Peyer's patch (tissue), 4 donors: ENCODE measurements around the genes THAP6 and CXCL10.

GRCh38 chr4:74096075-74096312 is 3.0 kb downstream of the CXCL2 start:
- PRO-cap: no peak
- RAMPAGE, long total RNA, 4 experiments: no peak in any of the 4 experiments

DNA sequence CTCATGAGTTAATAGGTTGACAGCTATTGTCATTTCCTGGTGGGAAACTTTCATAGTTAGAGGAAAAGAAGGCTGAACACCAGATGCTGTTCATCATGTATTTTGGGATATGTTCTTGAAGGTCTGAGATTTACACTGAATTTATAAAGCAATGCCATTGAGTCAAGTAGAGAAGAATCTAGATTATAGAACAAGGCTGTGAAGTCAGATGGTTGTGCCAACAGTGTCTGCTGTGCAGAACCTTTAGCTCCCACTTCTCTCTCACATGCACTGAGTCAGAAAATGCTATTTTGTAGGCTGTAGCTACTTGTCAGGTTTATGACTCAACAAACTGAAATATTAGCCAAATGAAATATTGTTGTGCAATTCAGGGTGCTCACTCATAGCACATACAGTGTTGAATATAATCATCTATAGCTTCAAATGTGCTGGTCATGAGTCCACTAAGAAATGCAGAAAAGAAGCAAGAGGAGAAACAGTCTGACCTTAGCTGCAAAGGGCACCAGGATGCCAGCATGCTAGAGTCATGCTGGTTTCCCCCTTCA is 10.0 kb upstream of the CXCL2 start:
- PRO-cap: unidirectional peak, minus-strand start at position 263 of the sequence
- RAMPAGE, long total RNA, 4 experiments: no peak in any of the 4 experiments

- PRO-cap: no peak
- RAMPAGE, long total RNA, 4 experiments: no peak in any of the 4 experiments
These were observed 3.5 kb downstream of the MTHFD2L start for GRCh38 chr4:74161262-74161962.

DNA sequence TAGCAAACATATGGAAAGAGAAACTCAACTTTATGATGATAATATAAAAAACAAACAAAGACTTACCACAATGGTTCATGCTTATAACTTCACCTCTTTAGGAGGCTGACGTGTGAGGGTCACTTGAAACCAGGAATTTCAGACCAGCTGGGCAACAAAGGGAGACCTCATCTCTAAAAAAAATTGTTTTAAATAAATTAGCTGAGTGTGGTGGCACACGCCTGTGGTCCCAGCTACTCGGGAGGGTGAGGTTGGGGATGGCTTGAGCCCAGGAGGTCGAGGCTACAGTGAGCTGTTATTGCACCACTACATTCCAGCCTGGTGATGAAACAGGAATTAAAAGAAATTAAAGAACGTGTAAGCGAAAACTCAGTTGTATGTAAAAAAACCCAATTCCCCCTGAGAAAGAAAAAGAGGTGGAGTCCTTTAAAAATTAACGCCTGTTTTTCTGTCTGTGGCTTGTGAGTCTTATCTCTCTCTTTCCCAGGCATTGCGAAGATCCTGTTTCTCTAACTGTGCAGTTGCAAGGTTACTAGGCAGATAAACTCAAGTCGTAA is 21.9 kb downstream of the EPGN start:
- PRO-cap: no peak
- RAMPAGE, long total RNA, 4 experiments: no peak in any of the 4 experiments

- PRO-cap: no peak
- RAMPAGE, long total RNA, 4 experiments: no peak in any of the 4 experiments
These were observed 2.6 kb downstream of the EREG start for GRCh38 chr4:74367344-74368236.

DNA sequence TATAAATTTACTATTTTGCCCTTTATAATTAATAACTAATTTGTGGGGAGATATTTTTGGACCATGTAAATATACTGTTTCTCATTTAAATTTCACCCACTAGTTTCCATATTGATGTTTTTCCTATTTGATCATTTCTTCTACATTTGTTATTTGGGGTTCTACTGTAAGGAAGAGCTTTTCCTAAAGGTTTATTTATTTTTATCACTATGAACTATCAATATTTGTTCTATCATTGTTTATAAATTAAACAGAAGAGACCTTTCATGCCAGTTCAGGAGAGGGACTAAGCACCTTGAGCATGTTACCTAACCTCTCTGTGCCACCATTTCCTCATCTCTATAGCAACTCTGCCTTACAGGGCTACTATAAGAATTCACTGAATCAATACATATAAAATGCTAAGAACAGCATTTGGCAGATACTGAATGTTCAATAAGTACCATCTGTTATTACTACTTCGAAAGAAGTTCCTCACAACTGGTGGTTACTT is 32.7 kb downstream of the EREG start:
- PRO-cap: no peak
- RAMPAGE, long total RNA, 4 experiments: no peak in any of the 4 experiments

- PRO-cap: no peak
- RAMPAGE, long total RNA, 4 experiments: no peak in any of the 4 experiments
These were observed 11.4 kb upstream of the AREG start for GRCh38 chr4:74433475-74433973.

DNA sequence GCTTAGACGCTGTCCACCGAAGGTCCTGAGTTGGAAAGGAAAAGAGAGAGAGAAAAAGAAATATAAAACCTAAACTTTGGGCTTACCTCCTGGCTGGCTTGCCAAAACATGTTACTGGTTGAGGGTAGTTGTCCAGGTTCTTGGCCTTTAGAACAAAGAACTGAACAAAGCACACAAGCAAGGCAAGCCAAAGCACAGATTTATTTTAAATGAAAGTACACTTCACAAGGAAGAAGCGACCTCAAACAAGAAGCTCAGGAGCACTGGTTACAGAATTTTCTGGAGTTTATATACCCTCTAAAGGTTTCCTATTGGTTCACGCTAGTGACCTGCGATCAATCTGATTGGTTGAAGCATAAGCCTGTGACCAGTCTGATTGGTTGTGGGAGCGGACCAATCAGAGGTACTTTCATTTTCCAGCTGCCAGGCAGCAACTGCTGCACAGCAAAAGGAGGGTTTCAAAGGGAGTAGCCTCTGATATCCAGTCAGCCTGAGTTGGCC is 4.7 kb upstream of the AREG start:
- PRO-cap: no peak
- RAMPAGE, long total RNA, 4 experiments: no peak in any of the 4 experiments

DNA sequence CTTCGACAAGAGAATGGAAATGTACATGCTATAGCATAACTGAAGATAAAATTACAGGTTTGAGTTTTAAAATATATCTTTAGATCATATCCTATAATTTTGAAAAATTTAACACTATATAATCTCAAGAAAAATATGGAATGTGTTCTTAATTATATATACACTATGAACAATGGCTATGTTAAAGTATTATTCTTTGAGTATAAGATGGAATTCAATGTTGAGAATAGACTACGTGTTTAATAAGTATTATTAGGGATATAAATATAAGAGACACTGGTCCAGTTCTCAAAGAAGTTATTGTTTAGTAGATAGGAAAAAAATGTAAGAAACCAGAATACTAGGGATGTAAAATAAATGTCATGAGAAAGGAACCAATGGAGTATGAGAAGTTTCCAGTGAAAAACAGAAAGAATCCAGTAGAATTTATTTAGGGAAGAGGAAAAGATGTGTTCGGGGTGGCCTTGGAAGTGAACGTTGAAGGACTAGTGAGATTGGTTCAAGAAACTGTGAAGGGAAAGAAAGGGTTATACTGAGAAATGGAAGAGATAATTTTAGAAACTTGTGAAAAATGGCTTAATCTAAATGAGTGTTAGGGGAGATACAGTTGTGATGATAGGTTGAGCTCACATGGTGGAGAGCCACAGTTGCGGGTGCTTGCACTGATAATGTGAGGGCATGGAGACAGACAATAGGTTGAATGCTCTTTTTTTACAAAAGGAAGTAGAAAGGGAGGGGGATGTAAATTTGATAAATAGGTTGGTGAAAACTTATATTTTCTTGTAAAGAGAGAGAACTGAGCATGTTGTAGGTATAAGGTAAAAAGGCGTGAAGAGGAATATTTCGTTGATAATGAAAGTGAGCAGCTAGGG is 7.9 kb downstream of the AREG start:
- PRO-cap: no peak
- RAMPAGE, long total RNA, 4 experiments: no peak in any of the 4 experiments

GRCh38 chr4:74531640-74532252 is 86.8 kb downstream of the AREG start:
- PRO-cap: no peak
- RAMPAGE, long total RNA, 4 experiments: no peak in any of the 4 experiments

DNA sequence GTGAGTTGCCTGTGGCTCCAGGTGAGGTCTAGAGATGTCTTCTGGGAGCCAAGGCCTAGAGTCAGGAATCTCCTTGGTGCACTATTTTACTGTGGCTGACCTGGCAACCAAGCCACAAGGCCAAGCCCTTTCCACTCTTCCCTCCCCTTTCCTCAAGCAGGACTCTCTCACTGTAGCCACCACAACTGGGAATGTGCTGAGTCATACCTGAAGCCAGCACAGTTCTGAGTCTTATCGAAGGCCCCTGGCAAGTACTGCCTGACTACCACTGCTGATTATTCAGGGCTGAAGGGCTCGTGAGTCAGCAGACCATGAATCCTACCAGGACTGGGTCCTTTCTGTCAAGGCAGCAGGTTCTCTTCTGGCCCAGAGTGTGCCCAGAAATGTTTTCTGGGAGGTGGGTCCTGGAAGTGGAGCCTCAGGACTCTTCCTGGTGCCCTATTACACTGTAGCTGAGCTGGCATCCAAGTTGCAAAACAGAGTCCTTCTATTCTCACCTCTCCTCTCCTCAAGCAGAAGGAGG is 111.6 kb downstream of the BTC start:
- PRO-cap: no peak
- RAMPAGE, long total RNA, 4 experiments: no peak in any of the 4 experiments

DNA sequence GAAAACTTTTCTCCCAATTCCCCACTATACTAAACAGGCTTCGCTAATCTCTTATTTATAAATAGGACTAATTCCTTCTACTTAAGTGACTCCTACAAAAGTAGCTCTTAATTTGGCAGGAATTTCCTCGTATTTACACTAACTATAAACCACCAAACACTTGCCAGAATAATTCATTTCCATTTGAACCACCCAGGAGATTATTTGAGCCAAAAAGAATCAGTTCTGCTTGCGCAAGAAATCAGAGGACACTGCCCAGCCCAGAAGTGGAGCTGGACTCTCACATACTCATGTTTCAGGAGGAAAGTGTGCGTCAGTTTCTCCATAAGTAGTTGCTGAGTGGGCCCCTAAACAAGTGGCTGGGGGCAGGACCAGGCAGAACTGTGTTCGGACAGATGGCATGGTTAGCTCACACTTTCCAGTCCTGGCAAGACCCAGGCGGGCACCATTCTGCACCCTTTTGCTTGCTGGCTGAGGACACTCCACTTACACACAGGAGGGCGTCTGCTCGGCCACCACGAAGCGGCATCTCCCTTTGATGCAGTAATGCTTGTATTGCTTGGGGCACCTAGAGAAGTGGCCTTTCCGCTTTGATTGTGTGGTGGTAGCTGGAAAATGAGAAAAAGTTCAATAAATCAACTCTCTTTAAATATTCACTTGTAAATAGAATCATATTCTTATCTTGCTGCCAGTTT is 38.8 kb downstream of the BTC start:
- PRO-cap: no peak
- RAMPAGE, long total RNA, 4 experiments: no peak in any of the 4 experiments

DNA sequence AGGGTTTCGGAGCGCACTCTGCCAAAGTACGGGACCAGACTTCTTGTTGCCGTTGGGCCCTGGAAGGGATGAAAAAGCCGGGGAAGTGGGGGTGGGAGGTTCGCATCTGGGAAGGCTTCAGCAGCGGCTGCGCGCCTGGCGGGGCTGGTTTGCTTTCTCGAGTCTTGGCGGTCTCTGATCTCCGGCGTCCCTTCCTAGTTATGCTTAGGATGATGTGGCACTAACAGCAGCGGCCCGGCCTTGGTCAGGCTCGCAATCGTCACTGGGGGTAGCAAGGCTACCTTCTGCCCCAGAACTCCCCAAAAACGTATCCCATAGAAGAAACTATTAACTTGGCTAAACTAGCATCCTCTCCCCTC is 759 bp downstream of the PARM1 start:
- PRO-cap: no peak
- RAMPAGE, long total RNA, 4 experiments: no peak in any of the 4 experiments

DNA sequence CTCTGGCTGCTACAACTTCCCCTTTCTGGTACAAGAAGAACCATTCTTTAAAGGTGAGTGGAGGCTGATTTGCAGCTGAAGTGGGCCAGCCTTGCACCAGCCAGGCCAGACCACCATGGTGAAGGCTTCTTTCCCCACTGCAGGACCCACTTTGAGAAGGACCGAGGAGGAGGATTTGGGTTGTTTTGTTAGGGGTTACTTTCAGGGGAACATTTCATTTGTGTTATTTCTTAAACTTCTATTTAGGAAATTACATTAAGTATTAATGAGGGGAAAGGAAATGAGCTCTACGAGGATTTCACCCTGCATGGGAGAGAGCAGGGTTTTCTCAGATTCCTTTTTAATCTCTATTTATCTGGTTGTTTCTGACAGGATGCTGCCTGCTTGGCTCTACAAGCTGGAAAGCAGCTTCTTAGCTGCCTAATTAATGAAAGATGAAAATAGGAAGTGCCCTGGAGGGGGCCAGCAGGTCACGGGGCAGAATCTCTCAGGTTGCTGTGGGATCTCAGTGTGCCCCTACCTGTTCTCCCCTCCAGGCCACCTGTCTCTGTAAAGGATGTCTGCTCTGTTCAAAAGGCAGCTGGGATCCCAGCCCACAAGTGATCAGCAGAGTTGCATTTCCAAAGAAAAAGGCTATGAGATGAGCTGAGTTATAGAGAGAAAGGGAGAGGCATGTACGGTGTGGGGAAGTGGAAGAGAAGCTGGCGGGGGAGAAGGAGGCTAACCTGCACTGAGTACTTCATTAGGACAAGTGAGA is 113.7 kb downstream of the PARM1 start:
- PRO-cap: no peak
- RAMPAGE, long total RNA, 4 experiments: no peak in any of the 4 experiments

- PRO-cap: no peak
- RAMPAGE, long total RNA, 4 experiments: no peak in any of the 4 experiments
These were observed 265.2 kb downstream of the RCHY1 start for GRCh38 chr4:75248880-75249531.

GRCh38 chr4:75249841-75250275 is 264.3 kb downstream of the RCHY1 start:
- PRO-cap: no peak
- RAMPAGE, long total RNA, 4 experiments: no peak in any of the 4 experiments

DNA sequence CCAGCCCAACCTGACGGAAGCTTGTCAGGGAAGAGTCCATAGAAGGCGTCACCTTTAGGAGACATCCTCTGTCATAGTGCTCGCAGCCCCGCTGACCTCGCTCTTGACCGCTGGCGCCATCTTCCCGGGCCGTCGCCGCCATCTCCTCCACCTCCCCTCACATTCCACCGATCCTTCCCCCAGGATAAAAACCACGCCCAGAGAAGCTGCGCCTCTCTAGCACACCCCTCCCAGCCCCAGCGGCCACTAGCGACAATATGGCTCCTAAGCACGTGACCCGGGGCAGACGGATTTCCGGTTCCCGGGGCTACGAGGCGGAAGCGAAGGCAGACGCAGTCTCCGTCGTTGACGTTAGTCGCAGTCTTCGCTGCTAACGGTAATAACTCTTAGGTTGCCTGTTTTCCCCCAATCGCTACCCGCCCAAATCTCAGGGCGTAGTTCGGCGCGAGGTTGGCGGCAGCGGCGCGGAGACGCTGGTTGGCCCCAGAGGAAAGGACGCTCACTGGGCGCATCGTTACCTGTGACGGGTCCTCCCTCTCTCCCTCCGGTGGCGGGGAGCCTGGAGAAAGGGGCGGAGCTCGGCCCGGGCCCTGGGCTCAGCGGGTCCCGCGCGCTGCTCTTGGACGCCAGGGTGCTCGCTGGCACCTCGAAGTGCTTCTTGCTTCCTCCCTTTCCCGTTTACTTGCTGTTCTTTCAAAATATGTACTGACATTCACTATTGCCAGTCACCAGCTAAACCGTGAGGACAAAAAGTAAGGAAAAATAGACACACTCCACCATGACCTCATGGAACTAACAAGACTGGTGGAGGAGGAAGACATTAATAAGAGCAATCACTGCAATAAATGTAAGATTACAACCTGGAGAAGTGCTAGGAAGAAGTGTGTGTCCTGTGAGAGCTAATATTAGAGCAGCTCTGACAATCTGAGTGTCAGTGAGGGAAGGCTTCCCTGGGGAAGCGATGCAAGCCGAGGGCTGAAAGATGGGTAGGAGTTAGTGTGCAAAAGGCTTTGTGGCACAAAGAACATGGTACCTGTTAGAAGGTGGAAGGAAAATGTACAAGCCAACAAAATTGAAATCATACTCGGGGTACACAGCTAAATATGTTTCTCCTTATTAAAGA is at the start of gene THAP6:
Gene THAP6, plus strand, starts transcription at position 329 of the 1,123 bp plus-strand sequence.
- PRO-cap: bidirectional peak, plus-strand start at position 329 of the sequence, minus-strand start at position 159 of the sequence; bidirectional peak, plus-strand start at position 547 of the sequence, minus-strand start at position 504 of the sequence
- RAMPAGE, long total RNA, 4 experiments: start-site peak on the plus strand in 3 of 4 experiments, centred at positions 317 to 321 of the sequence, 94 to 403 reads per replicate; start-site peak on the minus strand in 4 of 4 experiments, centred at positions 149 to 155 of the sequence, 10 to 116 reads per replicate

- PRO-cap: no peak
- RAMPAGE, long total RNA, 4 experiments: no peak in any of the 4 experiments
These were observed 8.8 kb upstream of the CDKL2 start for GRCh38 chr4:75639022-75639661.

DNA sequence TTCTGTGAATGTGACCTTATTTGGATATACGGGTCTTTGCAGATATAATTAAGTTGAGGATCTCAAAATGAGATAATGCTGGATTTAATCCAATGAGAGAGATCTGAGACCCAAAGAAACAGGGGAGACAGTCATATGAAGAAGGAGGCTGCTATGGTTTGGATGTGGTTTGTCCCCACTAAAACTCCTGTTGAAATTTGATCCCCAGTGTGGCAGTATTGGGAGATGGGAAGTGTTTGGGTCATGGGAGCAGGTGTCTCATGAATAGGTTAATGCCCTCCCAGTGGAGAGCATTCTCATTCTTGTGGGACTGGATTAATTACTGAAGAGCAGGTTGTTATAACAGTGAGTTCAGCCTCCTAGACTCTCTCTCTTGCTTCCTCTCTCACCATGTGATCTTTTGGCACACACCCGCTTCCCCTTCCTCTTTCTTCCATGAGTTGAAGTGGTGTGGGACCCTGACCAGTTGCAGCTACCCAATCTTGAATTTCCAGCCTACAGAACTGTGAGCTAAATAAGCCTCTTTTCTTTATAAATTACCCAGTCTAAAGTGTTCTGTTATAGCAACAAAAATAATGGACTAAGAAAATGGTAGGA is 70.3 kb downstream of the PPEF2 start:
- PRO-cap: no peak
- RAMPAGE, long total RNA, 4 experiments: no peak in any of the 4 experiments

DNA sequence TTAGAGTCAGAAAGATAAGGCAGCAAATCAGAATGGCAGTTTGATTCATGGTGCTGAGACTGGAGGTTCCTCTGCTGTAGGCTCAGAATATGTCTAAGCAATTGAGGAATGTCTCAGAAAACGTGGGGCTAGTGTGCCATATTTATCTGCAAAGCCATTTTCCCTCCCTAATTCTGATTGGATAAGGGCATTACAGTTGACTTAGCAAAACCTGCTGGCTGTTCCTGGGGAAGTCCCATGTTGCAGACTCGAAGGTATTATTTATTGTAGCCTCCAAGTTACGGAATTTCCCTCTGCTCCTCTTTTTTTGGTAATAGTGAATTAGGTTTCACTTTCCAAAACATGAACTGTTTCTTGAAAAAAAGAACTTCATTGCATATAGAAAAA is at the start of gene CXCL10:
Gene CXCL10, minus strand, starts transcription at position 115 of the 387 bp plus-strand sequence.
- PRO-cap: no peak
- RAMPAGE, long total RNA, 4 experiments: no peak in any of the 4 experiments